Metanephros (tissue), 2 donors: ENCODE results near the genes FAM114A1, KLB and PDS5A.

DNA sequence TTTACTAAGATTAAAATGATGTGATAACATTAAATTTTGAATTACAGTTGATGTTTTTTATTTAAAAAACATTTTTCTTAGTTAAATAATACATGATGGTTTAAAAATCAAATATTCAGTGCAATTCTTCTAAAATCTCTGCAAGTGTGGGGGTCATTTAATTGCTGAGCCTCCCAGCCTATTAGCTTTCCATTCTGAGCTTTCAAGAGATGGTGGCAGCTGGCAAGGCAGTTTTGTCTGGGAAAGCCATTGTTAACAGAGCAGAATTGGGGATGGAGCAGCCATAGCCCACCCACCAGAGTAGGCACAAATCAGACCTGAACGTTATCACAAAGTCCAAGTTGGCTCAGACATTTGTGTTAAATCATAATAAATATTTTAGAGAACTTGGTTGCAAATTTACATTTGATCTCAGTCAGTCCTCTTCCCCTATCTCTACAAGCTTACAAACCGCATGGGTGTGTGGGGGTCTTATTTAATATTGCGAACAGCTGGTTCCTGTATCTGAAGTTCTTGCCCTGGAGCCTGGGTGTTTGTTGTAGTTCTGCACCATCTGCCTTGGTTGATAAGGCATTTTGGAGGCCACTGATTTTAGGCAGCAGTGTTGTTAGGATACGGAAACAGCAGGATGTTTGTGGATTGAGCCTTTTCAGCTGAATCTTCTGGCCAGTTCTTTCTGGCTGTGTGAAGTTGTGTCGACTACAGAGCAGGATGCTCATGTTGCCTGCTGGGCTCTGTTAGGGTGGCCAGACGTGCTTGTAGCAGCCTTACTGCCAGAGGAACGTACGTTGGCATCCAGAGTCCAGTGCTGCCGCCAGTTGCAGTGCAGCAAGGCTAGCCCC, 134.0 kb downstream of the PTTG2 start:
- RAMPAGE, long total RNA, result no peak

GRCh38 chr4:38128806-38129949, 169.0 kb downstream of the PTTG2 start:
- RAMPAGE, long total RNA, result no peak

DNA sequence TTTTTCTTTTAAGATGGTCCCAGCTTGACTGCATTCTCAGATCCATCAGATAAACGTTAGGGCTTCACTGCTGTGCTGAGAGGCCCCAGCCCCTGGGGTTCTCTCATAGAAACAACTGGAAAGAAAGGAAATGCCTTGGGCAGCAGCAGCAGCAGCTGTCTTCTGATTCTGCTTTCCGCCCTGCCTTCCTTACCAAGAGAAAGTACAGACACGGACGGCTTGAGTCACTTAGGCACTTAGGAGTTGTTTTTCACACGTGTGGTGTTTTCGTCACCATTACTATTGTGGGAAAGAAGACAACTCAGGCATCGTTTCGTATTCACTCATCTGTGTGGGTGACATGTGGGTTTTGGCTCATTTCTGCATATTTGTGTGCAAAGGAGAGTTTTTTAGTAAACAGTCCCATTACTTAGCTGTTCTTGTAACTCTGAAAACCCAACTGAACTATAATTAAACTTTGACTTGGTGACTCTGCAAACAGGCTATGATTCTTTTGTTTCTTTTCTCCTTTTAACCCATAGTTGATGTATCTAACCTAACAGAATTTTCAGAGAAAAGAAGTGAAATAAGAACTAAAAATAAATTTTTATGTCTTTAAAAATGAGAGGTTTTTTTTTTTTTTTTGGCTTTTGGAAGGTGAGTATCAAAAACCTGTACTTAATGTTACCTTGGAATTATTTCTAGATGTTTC, 172.1 kb downstream of the PTTG2 start:
- RAMPAGE, long total RNA, result no peak

- RAMPAGE, long total RNA, result no peak
Measured at GRCh38 chr4:38154526-38155333, 194.5 kb downstream of the PTTG2 start.

- RAMPAGE, long total RNA, result no peak
Measured at GRCh38 chr4:38190712-38191017, 230.5 kb downstream of the PTTG2 start.

DNA sequence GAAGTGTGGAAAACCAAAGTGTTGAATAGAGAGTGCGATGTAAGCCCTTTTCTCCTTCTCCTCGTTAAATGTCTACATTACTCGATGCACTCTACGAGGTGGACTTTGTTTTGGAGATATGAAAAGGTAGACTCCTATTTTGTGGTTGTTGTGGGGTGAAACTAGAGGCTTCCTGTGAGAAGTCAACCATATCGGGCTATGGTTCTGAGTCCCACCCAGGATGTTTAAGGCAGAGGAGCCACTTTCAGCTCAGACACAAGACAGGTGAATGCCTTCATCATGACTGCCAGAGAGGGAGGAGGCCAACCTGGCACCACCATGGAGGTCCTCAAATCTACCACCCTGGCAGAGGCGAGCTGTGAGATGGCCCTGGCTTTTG, 154.5 kb upstream of the KLF3 start:
- RAMPAGE, long total RNA, result no peak

- RAMPAGE, long total RNA, result no peak
Measured at GRCh38 chr4:38663339-38663541, 759 bp upstream of the KLF3 start.

- RAMPAGE, long total RNA, result no peak
Measured at GRCh38 chr4:38674108-38675327, 10.5 kb downstream of the KLF3 start.

DNA sequence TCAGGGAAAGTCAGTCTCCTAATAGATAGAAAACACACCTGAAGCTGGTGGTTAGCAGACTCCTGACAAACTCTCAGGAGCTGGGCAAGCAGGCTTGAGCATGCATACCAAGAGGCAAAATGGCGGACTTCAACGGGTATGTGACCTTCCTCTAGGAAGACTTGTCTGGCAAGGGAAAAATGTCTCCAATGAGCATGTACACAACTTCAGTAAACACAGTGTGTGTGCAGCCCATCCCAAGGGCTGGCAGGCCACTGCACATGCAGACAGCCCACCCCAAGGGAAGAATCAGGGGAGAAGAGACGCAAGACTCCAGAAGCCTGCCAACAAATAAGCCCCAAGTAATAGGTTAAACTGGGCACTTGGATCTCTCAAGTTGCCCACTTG, 2.3 kb downstream of the TLR1 start:
- RAMPAGE, long total RNA, result no peak

DNA sequence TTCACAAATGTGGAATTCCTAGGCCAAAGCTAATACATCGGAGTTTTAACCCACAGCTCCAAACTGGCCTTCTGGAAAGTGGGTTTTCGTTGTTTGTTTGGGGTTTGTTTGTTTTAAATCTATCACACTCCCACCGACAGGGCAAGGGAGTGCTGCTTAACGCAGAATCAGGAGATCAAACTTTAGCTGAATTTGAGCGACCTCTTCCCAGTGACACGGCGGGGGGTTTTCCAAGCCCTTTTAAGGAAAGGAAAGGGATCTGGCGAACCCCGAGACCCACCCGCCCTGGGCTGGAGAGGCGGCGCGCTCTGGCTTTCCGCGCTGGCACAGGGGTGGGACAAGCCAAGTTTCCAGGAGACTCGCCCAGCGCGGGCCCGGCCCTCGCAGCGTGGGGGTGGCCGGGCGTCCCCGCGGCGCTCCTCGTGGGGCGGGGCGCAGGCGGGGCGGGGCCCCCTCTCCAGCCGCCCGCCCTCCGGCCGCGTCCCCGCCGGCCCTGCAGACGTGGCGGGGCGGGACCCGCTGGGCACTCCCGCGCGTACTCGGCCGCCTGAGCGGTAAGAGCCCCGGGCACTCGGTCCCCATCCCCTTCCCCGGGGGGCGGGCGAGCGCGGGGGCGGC, at the start of gene FAM114A1:
Gene FAM114A1 (plus strand): TSS at position 526 of the 618 bp plus-strand sequence.
- RAMPAGE, long total RNA, result no peak

DNA sequence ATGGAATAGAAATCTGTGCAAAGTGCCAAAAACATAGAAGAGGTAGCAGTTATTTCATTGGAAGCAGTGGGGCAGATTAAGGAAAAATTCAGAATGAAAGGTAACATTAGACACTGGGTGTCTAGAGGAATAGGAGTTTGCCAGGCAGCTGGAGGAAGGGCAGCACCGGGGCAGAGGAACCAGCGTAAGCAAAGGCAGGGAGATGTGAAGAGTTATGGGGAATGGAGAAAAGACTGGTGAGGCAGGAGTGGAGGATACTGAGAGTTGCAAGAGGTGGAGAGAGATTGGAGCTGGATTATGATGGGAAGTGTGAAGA, 1.6 kb downstream of the FAM114A1 start:
- RAMPAGE, long total RNA, result no peak

DNA sequence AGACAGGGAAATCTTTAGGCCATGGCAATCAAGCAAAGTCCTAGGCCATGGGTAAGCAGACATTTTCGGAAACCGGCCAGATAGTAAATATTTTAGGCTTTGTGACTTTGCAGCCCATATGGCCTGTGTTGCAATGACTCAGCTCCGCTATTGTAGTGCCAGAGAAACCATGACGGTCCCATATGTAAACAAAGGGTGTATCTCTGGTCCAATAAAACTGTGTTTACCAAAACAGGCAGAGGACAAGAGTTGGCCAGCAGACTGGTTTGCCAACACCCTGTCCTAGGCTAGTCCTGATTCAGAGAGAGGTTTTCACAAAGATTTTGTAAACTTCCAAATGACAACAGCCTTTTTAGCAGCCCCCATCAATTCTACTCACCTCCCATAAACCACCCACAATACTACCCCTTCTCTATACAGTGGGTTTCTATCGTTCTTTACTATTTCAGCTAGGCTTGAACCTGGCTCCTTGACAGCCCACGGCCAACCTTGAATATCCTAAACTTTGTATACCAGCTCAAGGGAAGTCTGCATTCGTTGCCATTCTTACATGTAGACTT, 5.1 kb downstream of the FAM114A1 start:
- RAMPAGE, long total RNA, result no peak

- RAMPAGE, long total RNA, result no peak
Measured at GRCh38 chr4:39340941-39341224, 25.3 kb downstream of the RFC1 start.

- RAMPAGE, long total RNA, result no peak
Measured at GRCh38 chr4:39406588-39407647, at the start of gene KLB. TSS of gene KLB (plus strand) at chr4:39406930.

GRCh38 chr4:39452452-39452880, 6.3 kb downstream of the RPL9 start:
- RAMPAGE, long total RNA, result no peak

- RAMPAGE, long total RNA, result no peak
Measured at GRCh38 chr4:39848485-39848995, 129.2 kb downstream of the PDS5A start.

DNA sequence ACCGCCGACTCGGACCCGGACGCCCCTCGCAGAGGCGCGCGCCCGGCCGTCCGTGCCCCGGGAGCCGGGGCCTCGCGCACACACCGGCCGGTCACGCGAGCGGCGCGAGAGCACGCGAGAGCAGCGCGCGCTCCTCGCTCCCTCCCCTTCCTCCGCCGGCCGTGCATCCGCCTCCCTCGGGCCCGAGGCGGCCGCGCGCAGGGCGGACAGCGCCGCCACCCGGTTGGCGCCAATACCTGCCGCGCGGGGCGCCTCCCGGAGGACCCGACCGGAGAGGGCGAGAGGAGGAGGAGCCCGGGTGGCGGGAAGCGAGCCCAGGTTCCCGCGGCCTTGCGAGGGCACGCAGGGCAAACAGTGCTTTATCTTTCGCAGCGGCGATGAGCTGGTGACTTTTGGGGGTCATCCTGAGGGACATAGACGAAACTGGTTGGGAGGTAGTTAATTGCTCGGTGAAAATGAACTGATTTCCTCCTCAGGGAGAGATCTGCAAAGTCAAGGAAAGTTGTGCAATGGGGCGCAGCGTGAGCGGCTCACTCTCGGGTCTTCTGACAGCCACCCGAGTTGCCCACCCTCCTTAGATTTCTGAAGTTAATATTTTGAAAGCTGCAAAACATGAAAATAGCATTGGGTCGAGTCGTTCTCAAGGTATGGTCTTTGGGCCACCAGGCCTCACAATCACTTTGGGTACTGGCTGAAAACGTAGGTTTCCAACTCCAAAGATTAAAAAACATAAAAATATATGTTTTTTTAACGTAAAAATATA, at the start of gene PDS5A:
Gene PDS5A (minus strand): TSS at position 116 of the 763 bp plus-strand sequence.
- RAMPAGE, long total RNA, result no peak

GRCh38 chr4:40176374-40177077, 20.3 kb upstream of the RHOH start:
- RAMPAGE, long total RNA, result no peak

DNA sequence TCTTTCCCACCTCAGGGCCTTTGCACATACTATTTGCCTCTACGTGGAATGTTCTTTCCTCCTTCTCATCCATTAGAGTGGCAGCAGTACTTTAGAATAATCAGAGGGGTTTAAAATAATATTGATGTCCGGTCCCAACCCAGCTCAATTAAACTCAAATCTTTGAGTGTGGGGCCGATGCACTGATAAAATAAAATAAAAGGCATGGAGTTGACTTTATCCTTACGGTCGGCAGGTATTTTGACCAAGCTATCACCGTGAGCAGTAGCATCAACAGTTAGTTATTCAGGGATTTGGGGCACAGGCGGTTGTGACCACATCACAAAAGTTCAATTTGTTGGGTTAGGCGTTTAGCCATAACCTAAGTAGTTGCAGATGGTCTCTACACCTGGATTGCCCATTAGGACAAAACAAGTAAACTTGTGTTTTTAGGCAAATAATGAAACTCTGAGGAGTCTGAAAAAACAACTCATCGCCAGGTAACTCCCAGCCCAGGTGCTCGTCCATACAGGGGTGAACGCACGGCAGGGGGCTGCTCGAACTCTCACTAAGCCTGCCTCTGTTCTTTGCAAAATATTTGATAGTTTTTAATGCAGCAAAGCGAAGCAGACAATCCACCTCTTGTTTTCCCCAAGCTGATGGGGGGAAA, 720 bp upstream of the RHOH start:
- RAMPAGE, long total RNA, result no peak

- RAMPAGE, long total RNA, result no peak
Measured at GRCh38 chr4:40217956-40218585, 21.2 kb downstream of the RHOH start.